ENCODE measurements around a stretch of chr12.

DNA sequence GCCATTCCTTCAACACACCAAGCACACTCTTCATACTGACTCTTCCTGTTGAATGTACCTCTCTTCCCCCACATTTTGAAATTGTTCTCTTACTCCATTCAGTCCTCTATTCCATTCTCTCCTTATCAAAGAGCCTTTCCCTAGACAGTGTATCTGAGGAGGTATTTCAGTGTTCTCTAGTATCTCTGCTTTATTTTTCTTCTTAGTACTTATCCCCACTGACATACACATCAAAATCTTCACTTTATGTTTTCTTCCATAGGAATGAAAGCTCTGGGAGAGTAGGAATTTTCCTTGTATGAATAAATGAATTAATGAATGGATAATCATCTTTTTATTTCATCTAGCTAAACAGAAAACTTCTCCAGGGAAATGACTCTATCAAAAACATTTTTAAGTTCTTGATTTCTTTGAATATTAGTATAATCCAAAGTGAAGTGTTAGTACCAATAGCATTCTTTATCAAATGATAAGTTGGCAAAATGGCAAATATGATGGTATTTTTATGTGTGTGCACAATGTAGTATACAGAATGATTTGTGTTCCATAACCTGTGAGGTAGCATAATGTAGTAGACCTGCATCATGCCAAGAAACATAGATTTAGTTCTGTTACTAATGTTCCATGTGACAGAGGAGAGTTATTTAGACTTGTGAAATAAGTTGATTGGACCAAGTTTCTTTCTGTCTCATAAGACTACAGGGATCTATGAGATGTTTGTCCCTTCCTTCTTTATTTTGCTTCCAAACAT is 261.8 kb upstream of the SOX5 start:
- PRO-cap, result no peak

DNA sequence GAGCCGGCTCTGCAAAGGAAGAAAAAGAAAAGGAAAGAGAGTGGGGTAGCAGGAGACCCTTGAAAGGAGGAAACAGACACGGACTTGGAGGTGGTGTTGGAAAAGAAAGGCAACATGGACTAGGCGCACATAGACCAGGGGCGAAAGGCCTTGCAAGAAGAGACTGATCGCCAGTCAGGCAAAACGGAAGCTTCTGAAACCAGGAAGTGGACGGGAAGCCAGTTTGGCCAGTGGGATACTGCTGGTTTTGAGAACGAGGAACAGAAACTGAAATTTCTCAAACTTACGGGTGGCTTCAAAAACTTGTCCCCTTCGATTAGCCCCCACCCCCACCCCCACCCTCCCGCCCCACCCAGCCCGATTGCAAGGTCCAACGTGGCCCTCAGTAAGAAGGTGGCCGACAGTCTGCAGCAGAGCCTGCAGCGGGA is 364.9 kb downstream of the BCAT1 start:
- PRO-cap, result no peak

DNA sequence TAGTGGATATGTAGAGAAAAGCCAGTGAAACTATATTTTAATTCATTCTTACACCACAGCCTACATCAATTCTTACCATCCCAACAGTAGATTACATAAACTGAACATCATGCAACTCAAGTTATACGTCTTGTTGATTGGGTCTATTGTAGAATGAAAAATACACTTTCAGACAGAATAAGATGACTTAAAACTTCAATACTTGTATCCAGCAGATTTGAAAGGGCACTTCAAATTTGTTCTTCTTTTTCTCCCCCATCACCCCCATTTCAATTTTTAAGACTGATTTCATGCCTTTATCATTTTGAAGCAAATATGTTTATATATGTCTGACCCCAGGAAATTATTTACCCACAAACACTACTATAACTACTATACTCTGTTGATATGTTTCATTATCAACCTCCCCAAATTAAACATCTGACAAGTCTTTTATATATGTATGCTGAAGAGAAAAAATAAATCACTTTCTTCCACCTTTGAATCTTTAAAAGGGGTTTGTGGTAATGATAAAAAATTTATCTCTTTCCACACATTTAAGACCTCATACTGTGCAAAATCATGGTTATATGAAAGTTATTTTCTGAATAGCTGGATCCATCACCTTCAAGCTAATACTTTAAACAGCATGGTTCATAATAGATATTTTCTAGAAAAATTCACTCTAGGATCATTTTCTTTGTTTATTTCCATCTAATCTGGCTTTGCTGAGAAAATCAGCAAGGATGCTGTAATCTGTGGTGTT is 135.9 kb downstream of the BCAT1 start:
- PRO-cap, result no peak

GRCh38 chr12:24909606-24910135 is 39.2 kb downstream of the BCAT1 start:
- PRO-cap, result no peak

DNA sequence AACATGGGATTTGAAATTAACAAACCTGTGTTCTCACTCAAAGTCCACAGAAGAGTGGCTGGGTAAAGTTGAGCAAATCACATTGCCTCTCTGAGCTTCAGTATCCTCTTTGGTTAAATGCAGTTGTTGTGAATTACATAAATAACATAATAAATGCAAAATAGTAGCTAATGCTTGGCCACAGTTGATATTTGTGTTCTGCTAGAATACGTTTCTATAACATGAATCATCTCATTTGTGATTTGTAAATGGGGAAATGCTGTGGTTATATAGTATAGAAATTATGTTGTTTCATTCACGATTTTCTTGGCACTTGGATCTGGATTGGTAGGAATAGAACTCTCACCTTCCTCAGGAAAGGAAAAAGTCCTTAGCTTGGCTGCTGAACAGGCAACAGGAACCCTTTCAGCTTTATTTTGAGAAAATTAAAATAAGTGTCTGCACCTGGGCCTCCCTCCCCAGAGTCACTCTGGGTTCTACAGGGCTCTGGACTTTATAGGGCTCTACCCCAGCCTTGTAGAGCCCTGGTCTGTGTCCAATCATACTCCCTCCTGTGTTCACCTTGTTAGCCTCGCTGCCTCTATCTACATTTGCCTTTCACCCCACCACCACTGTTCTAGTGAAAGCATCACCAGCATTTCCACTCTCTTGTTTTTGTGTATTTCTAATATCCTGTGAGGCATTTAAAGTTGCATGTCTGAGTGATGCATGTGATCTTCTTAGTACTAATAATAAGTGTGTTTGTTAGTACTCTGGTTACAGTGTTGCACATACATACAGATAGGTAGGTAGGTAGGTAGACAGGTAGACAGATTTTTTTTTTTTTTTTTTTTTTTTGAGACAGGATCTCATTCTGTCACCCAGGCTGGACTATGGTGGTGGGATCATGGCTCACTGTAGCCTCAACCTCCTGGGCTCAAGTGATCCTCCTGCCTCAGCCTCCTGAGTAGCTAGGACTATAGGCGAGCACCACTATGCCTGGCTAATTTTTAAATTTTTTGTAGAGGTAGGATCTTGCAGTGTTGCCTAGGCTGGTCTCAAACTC is 4.3 kb downstream of the IRAG2 start:
- PRO-cap, result no peak

GRCh38 chr12:25226973-25227700 is 23.6 kb downstream of the KRAS start:
- PRO-cap, result no peak

GRCh38 chr12:25242855-25243642 is 7.7 kb downstream of the KRAS start:
- PRO-cap, result no peak

GRCh38 chr12:25693942-25694434 is 140.9 kb upstream of the LMNTD1 start:
- PRO-cap, result no peak

GRCh38 chr12:26042897-26043548 is 81.8 kb downstream of the BHLHE41 start:
- PRO-cap, result no peak

DNA sequence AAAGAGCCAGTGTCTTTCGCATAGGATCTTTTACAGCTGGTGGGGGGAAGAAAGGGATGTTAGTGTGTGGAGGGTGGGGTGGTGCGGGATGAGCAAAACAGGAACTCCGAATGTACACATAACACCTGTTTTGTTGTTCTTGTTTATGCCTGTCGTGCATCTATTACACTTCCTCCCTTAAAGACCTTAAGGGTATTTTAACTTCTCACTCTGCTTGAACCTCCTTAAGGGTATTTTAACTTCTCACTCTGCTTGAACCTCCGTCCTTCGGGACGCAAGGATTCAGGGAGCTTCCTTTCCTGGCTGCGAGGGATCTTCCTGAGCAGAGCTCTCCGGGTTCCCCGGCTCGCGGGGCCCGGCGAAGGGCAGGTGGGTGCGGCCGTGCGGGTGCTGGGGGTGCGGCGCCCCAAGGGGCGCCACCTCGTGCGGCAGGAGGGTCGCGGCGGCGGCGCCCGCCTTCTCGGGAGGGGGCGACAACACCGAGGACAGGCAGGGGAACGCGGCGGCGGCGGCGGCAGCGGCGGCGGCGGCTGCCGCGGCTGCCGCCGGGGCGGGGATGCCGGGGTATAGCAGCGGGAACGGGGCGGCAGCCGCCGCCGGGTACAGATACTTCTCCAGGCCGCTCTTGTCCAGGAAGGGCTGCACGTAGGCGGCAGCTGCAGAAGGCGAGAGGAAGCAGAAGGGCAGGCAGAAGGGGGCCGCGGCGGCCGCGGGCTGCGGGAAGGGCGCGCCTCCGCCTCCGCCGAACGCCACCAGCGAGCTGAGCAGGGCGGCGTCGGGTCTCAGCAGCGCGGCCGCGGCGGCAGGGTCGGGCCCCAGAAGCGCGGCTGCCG is 2.8 kb downstream of the BHLHE41 start:
- PRO-cap, result no peak

- PRO-cap, result no peak
Measured at GRCh38 chr12:26122617-26122913, 2.3 kb downstream of the BHLHE41 start.

DNA sequence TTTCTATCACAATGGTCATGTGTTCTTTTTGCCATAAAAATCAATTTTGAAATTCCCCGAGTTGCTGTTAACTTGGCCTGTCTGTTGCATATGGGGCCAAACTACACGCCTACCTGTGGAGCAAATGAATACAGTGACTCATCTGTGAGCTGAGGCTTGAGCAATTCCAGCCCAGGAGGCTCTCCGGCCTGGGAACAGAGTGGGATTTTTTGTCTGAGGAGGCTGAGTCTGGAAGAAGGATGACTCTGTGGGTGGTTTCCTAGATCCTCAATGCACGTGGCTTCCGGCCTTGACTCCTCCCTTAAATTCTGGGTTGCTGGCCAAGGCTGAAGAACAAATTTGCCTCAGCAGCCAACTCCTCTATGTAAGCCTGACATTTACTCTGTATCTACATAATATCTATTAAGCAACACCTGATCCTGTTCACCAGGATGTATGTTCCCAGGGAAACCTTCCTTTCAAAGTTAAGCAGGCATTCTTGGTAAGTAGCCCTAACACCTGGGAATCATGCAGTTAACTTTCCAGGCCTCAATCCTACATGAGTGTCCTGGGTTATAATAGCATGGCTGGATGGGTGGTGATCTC is 124.2 kb downstream of the SSPN start:
- PRO-cap, result no peak

DNA sequence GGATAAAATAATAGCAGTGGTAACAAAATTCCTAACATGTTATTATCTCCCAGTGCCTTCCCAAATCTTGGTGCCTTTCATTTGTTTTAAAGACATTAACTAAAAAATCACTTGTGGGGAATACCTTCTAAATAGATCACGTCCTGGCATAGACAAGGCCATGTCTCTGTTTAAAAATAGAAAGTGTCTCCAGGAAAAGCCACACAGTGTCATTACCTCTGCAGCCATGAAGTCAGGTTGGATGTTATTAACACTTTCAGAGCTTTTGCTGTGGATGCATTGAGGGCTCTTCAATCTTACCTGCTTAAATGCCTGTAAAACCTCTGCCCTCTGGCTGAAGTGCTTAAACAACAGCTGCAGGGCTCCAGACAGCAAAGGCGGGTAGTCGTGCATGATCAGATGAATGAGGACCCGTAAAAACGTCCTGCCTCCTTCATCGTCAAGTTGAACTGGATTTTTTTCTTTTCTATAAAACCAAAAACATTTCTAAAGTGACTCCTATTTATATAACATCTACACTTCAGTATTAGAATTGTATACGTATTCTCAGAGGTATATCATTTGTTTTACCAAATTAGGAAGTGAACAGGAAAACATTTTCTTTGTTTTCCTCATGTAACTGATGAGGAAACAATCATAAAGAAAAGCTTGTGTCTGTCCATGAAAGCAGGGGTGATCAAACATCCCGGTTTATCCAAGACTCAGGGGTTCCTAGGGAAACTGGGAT is 210.9 kb downstream of the ITPR2 start:
- PRO-cap, result no peak

- PRO-cap, result no peak
Measured at GRCh38 chr12:26630471-26631188, 202.4 kb downstream of the ITPR2 start.

- PRO-cap, result no peak
Measured at GRCh38 chr12:26913973-26914390, 23.8 kb downstream of the INTS13 start.

DNA sequence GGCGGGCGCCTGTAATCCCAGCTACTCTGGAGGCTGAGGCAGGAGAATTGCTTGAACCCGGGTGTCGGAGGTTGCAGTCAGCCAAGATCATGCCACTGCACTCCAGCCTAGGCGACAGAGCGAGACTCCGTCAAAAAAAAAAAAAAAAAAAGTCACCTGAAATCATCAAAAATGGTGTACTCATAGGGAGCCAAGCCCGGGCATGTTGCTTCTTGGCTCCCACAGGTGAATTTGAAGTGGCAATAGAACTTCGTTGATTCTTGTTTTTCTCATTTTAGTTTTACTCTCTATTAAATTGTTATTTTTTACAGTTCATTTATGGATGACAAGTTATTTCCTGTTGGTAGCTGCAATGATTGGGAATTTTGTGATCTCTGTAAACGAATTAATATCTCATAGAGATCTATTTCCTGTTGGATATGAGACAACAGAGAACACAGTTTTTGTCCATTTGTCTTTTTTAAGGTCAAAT is 1.3 kb downstream of the TM7SF3 start:
- PRO-cap, result no peak

DNA sequence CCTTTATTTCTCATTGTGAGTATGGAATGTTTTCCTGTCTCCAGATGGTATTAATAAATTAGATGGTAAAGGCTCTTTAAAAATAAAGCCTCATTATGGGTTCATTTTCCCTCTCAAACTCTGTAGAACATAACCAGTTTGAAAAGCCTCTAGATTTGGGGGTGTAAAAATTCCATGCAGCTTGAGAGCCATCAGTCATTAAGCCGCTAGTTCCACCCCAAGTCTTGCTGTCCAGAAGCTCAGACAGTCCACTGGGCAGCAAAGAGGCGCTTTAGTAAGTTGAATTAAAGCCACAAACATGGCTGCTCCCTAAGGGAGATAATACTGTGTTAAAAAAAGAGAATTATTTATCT is 712 bp downstream of the TM7SF3 start:
- PRO-cap, result no peak

- PRO-cap, result no peak
Measured at GRCh38 chr12:27253344-27253747, 9.3 kb downstream of the STK38L start.

DNA sequence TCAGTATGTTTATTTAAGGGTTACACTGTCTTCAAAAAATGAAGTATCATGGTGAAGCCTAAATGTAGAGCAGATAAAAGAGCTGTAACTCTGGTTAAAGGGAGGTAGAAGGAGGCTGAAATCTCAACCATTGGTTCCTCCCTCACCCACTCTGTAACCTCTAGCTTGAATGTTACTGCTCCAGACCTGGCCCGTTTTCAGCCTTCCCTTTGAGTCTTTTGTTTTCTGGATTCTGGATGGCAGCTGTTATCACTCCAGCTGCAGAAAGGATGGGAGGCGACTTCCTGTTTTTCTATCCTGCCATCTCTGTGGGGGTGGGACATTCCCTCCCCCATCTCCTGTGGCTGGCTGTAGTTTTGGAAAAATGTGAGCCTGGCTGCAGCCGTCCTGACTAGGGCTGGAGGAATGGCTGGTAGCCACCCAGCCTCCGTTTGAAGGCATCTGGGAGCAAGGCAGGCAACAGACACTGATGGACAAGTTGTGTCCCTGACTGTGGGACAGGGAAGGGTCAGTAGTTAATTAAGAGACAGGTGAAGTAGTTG is 3.0 kb upstream of the PPFIBP1 start:
- PRO-cap, result no peak

- PRO-cap, result no peak
Measured at GRCh38 chr12:27525293-27525948, 1.4 kb downstream of the PPFIBP1 start.

All from Metastatic Pancreatic Carcinoma in the Ovary (tissue), 1 donor.